Measurements from ENCODE around the gene HESX1.

DNA sequence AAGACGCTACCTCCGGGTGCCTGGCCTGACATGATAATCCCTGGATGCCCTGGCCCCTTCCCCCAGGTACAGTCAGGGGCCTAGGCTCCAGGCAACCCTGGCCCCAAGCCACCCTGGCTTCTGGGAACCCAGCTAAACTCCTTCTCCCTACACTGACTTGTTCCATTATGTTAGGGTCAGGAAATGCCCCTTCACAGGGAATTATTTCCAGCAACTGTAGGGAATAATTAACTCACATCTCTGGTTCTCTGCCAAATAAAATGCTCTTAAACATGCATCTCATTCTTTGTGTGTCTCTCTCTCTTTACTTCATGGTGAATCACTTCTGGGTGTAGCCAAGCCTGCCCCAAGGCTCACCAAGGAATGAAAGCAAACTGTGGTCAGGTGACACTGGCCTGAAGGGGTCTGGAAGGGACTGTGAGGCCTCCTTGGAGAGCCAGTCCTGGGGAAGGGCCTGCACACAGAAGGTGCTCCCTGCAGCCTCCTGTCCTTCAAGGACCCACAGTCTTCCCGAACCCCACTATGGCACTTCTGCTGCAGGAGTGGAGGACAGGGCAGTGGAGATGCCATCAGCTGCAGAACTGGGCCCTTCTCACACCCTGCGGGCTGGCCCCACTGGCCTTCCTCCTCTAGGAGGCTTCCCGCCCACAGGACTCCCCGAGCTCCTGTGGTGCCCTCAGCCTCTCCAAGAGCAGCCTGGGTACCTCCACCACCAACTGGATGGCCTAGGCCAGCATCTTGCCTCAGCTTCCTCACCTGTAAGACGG lies 17.6 kb downstream of the TKT start:
- RRBS, 2 experiments, result no CpG with 5 or more reads among the region's 7 CpGs

- RRBS, 2 experiments, result no CpG with 5 or more reads among the region's 3 CpGs
Observed at GRCh38 chr3:53282860-53283104, 27.0 kb upstream of the TKT start.

- RRBS, 2 experiments, result no CpG with 5 or more reads among the region's 3 CpGs
Observed at GRCh38 chr3:53291808-53292173, 36.0 kb upstream of the TKT start.

- RRBS, 2 experiments, result no CpG with 5 or more reads among the region's 8 CpGs
Observed at GRCh38 chr3:53371191-53371464, 23.8 kb upstream of the DCP1A start.

- RRBS, 2 experiments, result no CpG with 5 or more reads among the region's 11 CpGs
Observed at GRCh38 chr3:53753388-53754014, 92.7 kb downstream of the CHDH start.

DNA sequence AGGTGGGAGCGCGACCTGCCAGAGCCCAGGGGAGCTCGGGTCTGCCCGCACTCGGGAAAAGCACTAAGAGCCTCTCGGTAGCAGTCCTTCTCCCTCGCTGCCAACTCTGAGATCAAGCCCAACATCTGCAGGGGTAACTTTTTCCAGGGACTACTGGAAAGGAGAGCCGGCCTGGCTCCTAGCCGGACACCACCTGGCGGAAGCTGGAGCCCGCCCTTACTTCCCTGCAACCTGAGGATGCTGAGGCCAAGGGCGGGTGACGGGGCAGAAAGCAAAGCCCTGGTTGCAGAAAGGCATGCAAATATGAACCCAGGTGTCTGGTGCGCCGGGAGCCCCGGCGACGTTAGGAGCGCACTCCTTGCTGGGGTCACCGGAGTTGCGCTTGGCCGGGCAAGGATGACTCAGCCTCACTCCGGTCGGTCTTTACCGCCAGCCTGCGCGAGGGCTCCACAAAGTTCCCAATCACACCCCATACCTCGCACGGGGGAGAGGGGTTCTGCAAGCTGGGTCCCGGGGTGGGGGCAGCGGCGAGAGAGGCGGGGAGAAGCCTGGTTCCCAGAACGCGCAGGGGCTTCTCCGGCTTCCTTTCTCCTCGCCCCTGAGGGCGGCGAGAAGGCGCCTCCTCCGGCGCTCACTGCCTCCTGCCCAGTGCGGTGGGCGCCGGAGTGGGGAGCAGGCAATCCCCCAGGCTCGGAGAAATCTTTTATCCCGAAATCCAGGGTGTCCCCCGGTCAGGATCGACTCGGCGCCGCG lies 1.3 kb upstream of the CACNA2D3 start:
- RRBS, 2 experiments, result 10 to 11% methylated on average over 31 of the region's 53 CpGs

DNA sequence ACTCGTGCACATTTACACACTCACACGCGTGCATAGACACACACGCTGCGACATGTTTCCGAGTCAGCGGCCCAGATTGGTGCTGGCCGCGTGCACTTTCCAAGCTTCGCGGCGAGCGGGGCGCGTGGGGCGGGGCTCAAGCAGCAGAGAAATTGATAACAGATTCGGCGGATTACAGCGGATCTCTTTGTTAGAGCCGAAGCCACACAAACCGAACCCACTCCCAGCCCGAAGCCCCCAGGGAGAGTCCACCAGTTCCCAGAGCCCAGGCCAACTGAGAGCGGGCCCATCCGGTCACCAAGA lies 4.2 kb downstream of the WNT5A start:
- RRBS, 2 experiments, result no CpG with 5 or more reads among the region's 24 CpGs

DNA sequence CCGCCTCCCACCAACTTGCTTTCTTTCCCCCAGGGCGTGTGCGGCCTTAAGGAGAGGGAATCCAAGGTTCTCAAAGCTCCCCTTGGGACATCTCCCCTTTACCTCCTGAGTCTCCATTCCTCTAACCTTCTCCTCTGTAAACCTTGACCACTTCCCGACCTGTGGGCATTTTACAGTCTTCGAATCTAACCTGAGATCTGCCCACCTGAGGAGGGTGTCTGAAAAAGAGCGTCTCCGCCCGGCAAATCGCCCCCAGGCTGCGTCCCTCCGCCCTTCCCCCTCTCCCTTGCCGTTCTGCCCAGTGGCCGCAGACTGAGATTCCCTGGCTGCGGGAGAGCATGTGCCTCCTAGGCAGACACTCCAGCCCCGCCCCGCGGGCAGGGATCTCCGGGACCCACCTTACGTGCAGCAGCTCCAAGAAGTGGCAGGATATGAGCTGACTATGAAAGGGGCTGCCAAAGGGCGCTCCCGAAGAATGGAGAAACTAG lies 2.6 kb upstream of the WNT5A start:
- RRBS, 2 experiments, result no CpG with 5 or more reads among the region's 21 CpGs

- RRBS, 2 experiments, result no CpG with 5 or more reads among the region's 1 CpG
Observed at GRCh38 chr3:56622629-56623271, 60.3 kb downstream of the TASOR start.

GRCh38 chr3:56623272-56623901 lies 59.7 kb downstream of the TASOR start:
- RRBS, 2 experiments, result no CpG with 5 or more reads among the region's 9 CpGs

DNA sequence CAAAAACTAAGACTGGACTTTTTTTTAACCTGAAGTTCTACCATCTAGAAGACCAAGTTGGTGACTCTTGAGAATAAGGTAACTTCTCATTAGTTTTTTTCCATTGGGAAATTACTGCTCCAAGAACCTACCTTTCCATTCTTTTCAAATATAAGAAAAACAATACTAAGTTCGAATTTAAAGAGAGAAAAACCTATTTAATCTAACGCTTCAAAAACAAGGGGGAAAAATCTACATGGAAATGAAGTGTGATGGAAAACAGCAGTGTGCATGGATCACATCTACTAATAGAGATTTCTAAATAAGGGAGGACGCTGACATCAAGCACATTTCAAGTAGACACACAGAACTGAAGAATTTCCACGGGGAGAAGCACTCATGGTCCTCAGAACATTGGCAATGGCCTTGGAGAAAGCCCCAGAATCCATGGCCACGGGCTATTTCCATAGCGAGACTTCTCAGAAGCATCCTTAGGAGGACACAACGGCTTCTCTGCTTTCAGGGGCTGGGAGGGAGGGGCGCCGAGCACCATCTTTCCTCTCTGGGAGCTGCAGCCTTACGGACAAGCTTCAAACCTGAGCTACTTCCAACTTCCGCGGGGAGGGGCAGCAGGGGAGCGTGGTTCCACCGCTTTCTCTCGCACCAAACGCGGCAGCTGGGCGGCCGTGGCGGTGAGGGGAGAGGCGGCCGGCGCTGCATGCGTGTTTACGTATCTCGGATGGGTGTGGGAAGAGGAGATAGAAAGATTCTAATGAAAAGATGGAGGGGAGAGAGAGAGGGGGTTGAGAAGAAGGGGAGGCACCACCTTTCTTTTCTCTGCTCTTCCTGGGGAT lies 978 bp downstream of the TASOR start:
- RRBS, 2 experiments, result no CpG with 5 or more reads among the region's 26 CpGs

- RRBS, 2 experiments, result no CpG with 5 or more reads among the region's 3 CpGs
Observed at GRCh38 chr3:56956317-56956801, 104.1 kb upstream of the SPATA12 start.

GRCh38 chr3:56962203-56962751 lies 98.2 kb upstream of the SPATA12 start:
- RRBS, 2 experiments, result no CpG with 5 or more reads among the region's 3 CpGs

- RRBS, 2 experiments, result no CpG with 5 or more reads among the region's 12 CpGs
Observed at GRCh38 chr3:57061886-57062698, 1.6 kb downstream of the SPATA12 start.

- RRBS, 2 experiments, result no CpG with 5 or more reads among the region's 6 CpGs
Observed at GRCh38 chr3:57199847-57200238, at the start of gene HESX1. Gene HESX1, minus strand, starts transcription at chr3:57199978.

- RRBS, 2 experiments, result no CpG with 5 or more reads among the region's 4 CpGs
Observed at GRCh38 chr3:57580402-57581161, 16.6 kb downstream of the ARF4 start.

GRCh38 chr3:57756515-57757546 lies 722 bp downstream of the SLMAP start:
- RRBS, 2 experiments, result 2 to 3% methylated on average over 41 of the region's 90 CpGs

DNA sequence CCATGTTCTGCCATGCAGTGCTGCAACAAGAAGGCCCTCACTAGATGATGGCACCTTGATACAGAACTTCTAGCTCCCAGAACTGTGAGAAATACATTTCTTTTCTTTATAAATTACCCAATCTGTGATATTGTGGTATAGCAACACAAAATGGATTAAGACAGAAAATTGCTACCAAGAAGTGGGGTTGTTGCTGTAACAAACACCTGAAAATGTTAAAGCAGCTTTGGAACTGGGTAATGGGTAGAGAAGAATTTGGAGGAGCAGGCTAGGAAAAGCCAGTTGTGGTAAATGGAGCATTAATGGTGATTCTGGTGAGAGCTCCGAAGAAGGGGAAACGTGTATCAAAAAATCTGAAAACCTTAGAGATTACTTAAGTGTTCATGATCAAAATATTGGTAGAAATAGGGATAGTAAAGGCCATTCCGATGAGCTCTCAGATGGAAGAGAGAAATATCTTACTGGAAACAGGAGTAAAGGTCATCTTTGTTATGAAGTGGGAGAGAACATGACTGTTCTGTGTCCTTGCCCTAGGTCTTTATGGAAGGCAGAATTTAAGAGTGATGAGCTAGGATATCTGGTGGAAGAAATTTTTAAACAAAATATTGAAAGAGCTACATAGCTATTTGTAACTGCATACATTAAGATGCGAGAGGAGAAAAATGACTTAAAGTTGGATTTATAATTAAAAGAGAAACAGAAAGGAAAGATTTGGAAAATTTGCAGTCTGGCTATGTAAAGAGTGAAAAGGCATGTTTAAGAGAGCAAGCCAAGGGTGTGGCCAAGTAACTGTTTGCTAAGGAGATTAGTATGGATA lies 27.0 kb downstream of the SLMAP start:
- RRBS, 2 experiments, result no CpG with 5 or more reads among the region's 4 CpGs

GRCh38 chr3:57809511-57809905 lies 53.4 kb downstream of the SLMAP start:
- RRBS, 2 experiments, result 77 to 86% methylated on average over 3 of the region's 7 CpGs

- RRBS, 2 experiments, result no CpG with 5 or more reads among the region's 10 CpGs
Observed at GRCh38 chr3:57998518-57999277, 9.5 kb upstream of the FLNB start.